Measurements from ENCODE around the genes KRT81, KRT79 and ZNF740.

DNA sequence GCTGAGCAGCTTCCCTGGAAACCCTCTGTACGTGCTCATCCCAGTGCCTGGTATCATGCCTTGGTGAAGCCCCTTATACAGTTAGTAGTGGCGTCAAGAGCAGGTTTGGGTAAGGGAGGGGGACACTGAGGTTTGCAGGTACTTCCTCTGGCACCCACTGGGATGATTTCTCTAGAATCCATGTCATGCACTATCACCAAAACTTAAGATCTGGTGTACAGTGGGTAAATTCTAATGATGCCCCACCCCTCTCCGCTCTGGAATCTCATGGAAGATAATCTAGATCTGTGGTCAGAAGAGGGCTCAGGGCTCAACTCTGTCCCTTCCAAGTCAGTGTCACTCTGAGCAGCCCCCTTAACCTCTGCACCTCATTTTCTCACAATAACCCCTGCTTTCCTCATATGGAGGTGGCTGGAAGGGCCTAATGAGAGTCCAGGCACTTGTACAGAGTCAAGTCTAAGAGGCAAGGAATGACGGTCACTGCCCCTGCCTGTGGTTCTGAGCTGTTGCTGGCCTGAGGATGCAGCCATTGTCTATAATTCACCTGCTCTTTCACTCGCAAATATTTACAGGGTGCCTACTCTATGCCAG is 19.9 kb upstream of the KRT86 start:
- PRO-cap: no peak
- RAMPAGE, long total RNA, 4 experiments: no peak in any of the 4 experiments

- PRO-cap: no peak
- RAMPAGE, long total RNA, 4 experiments: no peak in any of the 4 experiments
These were observed at the start of gene KRT81 for GRCh38 chr12:52291247-52291749. Gene KRT81 (minus strand): TSS chr12:52291534.

DNA sequence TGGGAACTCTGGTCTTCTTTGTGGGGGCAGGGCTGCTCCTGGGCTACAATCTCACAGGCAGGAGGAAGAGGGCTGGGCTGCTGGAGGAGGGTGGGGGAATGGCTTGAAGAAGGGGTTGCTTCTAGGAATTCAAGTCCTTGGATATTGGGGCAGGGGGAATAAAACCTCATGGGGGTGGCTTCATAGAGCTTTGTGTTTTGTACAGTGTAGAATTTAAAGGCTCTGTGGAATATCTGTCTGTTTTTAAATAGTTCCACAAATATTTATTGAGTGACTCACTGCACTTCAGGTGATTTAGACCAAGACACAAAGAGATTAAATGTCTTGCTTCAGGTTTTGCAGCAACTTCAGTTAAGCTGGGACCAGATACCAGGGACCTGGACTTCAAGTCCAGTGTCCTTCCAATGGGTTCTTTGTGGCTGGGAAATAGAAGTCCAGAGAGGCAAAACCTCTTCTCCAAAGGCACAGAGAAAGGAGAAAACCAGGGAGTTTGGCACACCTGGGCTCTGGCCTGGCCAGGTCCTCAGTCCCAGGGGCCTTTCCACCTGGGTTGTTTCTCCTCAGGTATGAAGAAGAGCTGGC is 21.6 kb downstream of the KRT85 start:
- PRO-cap: no peak
- RAMPAGE, long total RNA, 4 experiments: no peak in any of the 4 experiments

GRCh38 chr12:52515423-52516006 is 4.7 kb downstream of the KRT5 start:
- PRO-cap: bidirectional peak, plus-strand start at chr12:52515792, minus-strand start at chr12:52515661; bidirectional peak, plus-strand start at chr12:52515919, minus-strand start at chr12:52515939
- RAMPAGE, long total RNA, 4 experiments: no peak in any of the 4 experiments

DNA sequence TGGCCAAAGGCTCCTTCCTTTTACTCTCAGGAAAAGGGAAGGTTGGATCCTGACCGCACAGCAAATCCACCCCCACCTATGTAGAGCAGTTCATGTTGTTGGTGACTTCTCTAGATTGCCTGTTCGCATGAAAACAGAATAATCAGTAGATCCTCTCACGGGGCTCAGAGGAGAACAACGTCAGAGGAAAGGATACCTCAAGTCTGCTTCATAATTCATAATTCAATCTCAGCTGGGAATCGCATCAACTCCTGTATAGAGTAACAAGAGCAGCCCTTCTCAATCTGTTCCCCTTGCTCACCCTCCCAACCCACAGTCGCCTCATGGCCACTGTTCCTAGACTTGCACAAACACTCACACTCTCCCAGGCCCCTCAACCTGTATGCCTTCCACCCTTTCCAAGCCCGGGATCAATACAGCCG is 11.2 kb upstream of the KRT73 start:
- PRO-cap: no peak
- RAMPAGE, long total RNA, 4 experiments: no peak in any of the 4 experiments

DNA sequence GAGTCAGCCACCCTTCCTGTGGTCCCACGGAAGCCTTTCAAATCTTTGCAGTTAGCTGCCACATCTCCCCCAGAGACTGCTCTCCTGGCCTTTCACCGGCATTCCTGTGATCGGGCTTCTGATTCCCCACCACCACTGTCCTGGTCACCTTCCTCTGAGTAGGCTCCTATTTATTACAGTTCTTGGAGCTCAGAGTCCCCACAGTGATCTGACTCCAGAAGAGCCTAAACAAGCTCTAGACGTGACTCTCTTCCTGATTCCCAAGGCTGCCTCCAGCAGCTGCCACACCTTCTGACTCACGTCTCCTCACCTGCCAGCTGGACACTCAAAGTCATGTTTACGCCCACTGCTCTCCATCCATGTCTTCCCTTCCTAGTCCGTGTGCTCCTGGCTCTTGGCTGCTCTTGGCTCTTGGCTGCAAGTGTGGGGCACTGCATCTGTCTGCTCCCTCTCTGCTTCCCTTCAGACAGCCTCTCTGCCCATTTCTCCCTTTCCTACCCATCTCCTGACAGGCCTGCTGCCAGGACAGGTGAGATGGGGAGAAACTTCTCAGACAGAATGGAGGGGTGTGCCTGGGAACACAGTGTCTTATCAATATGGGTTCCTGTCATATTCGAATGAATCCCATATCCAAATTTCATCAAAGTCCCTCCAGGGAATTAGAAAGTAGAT is 7.7 kb upstream of the KRT1 start:
- PRO-cap: unidirectional peak, minus-strand start at position 237 of the sequence
- RAMPAGE, long total RNA, 4 experiments: no peak in any of the 4 experiments

DNA sequence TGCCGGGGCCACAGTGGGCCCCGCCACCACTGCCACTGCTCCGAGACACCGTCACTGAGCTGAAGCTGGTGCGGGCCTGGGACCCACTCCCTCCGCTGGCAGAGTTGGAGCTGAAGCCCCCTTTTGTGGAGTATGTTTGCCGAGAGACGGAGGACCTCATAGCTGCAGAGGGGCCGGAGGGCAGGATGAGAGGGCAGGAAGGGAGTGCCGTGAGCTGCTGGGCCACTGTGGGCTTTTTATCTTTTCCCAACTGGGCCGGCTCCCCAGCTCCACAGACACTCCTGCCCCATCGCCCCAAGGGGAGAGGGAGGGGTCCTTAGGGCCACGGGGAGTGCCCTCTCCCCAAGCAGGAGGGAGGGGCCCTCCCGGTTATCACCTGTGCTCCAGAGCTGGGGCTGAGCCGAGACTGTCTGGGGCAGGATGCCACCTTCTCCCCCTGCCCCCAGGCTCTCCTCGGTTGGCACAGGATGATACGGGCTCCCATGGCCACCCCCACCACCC is at the start of gene KRT79:
Gene KRT79 (minus strand): TSS at position 211 of the 501 bp plus-strand sequence.
- PRO-cap: no peak
- RAMPAGE, long total RNA, 4 experiments: no peak in any of the 4 experiments

- PRO-cap: bidirectional peak, plus-strand start at chr12:52867937, minus-strand start at chr12:52867729
- RAMPAGE, long total RNA, 4 experiments: start-site peak on the minus strand in 3 of 4 experiments, at chr12:52867715-52867736 at its widest, 5 to 17 reads per replicate
These were observed 18.9 kb upstream of the KRT78 start for GRCh38 chr12:52867593-52868198.

DNA sequence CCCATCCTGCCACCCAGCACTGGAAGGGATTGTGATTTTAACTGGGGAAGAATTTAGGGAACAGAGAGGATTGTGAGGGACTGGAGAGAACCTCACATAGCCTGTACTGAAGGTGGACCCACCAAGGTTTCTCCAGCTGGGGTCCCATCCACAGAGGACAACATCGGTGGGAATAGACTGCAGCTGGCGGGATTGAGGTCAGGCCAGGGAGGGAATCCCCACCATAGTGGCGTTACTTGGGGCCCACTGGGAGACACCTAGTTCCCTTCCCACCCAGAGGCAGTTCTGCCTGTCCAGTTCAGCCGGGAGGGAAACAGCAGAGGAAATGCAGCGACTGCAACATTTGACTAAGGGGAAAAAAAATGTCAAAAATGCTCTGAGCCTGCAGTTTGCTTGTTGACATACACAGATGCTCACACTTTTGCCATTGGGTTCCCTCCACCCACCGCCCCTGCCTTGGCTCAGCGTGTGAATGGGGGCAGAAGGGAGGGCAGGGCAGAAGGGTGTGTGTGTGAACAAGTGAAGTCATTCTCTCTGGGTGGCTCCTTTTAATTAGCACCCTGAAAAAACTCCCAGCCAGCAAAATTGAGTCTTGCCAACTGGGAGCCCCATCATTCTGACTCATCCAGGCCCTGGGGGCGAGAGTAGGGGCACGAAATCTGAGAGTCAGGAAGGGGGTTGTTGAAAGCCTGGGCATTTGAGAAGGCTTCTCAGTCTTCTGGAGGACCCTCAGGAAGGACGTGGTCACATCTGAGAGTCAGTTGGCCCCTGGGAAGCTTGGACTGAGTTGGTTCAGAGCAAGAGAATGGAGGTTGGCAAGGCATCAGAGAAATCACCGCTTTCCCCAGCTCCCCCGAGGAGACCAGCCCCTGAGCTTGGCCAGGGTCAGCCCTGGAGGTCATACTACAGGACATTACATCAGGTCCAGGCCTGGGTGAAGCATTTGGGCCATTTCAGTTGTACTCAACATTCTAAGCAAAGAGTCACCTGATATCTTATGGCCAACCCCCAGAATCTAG is 22.5 kb upstream of the KRT78 start:
- PRO-cap: bidirectional peak, plus-strand start at position 528 of the sequence, minus-strand start at position 287 of the sequence
- RAMPAGE, long total RNA, 4 experiments: no peak in any of the 4 experiments

DNA sequence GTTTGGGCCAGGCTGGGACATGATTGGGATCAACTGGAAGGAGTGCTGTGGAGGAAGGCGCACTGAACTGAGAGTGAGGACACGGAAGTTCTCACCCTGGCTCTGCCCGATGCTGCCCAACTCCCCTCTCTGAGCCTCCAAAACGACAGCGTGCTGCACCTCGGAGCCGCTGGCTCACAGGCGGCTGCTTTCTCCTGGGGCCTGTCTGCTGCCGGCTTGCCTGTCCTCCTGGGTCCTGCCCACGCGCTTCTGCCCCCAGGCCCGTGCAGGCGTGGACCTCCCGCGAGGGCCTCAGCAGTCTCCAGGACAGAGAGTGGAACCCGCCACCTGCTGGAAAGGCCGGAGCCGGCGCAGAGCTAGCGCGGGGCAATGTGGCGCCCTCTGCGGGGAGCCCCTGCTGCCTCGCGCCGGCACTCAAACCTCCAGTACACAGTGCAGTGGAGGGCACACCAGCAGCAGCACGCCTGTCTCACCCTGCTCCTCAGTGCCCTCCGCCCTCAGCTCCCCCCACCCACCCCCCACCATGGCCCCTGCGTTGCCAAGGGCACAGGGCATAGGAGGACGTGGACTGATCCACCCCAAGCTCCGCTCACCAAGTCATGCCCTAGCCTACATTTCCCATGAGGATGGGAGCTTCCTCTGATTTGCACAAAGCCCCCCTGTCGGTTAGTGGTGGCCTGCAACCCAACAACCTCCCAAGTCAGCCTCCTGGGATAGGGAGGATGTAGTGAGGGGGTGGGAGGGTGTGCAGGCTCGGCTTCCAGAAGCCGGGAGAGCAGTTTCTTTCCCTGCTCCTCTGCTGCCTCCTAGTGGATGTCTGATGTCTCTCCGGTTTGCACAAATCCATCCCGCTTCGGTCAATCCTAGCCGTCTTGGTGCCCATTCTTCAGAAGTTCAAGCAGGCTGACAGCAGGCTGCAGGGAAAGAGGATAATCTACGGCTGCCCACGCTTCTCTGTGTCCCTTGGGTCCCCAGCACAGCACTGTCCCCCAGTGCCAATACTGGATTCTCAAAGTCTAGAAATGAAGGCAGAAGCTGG is 25.3 kb downstream of the KRT8 start:
- PRO-cap: bidirectional peak, plus-strand start at position 82 of the sequence, minus-strand start at position 75 of the sequence; bidirectional peak, plus-strand start at position 425 of the sequence, minus-strand start at position 251 of the sequence
- RAMPAGE, long total RNA, 4 experiments: no peak in any of the 4 experiments

GRCh38 chr12:52898672-52899042 is 6.2 kb downstream of the KRT8 start:
- PRO-cap: no peak
- RAMPAGE, long total RNA, 4 experiments: no peak in any of the 4 experiments

- PRO-cap: no peak
- RAMPAGE, long total RNA, 4 experiments: no peak in any of the 4 experiments
These were observed 2.2 kb upstream of the KRT8 start for GRCh38 chr12:52906982-52907647.

GRCh38 chr12:52946832-52947386 is 2.0 kb upstream of the KRT18 start:
- PRO-cap: no peak
- RAMPAGE, long total RNA, 4 experiments: no peak in any of the 4 experiments

DNA sequence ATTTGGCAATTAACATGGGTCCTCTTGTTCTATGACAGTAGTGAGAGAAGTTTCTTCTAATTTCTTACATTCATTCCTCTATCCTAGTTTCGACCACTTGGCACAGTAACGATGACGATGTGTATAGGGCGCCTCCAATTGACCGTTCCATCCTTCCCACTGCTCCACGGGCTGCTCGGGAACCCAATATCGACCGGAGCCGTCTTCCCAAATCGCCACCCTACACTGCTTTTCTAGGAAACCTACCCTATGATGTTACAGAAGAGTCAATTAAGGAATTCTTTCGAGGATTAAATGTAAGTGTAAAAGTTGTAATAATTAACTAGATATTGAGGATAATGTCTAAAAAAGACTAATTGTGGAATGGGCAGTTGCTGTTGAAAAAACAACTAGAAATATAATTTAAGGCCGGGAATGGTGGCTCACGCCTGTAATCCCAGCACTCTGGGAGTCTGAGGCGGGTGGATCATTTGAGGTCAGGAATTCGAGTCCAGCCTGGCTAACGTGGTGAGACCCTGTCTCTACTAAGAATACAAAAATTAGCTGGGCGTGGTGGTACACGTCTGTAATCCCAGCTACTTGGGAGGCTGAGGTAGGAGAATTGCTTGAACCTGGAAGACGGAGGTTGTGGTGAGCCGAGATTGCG is 12.6 kb downstream of the EIF4B start:
- PRO-cap: no peak
- RAMPAGE, long total RNA, 4 experiments: no peak in any of the 4 experiments

- PRO-cap: no peak
- RAMPAGE, long total RNA, 4 experiments: no peak in any of the 4 experiments
These were observed 11.7 kb upstream of the TNS2 start for GRCh38 chr12:53038125-53038573.

DNA sequence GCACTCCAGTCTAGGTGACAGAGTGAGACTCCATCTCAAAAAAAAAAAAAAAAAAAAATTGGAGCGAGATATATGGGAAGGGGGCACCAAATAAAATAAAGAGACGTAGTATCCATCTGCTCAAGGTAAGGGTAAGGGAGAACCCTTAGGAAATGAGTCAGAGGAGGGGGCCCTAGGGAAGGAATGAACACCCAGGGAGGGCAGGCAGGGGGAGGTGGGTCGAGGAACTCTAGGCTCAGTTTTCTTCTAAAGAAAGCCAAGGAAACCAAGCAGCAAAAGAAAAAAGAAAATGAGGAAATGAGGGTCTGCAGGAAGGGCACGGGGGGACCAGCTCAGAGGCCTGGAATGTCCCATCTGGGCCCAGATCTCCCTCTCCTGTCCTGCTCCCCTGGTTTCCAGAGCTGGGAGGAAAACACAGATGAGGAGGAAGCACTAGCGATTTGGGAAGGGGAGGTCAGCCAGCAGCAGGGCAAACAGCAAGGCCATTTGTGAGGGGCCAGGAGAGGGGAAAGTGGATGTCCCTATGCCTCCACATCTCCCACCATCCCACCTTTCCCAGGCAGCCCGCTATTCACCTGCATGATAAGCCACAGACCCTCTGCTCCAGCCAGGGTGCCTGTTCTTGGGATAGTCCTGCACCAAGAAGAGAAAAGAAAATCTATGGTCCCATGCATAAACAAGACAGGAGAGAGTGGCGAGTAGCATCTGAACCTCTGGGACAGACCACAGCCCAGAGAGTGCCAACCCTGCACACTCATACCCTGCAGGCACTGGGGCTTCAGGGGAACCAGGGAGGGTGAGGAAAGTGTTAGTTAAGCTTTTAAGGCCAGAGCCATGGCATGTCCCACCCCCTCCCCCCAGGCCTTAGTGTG is 11.9 kb downstream of the SPRYD3 start:
- PRO-cap: no peak
- RAMPAGE, long total RNA, 4 experiments: no peak in any of the 4 experiments

DNA sequence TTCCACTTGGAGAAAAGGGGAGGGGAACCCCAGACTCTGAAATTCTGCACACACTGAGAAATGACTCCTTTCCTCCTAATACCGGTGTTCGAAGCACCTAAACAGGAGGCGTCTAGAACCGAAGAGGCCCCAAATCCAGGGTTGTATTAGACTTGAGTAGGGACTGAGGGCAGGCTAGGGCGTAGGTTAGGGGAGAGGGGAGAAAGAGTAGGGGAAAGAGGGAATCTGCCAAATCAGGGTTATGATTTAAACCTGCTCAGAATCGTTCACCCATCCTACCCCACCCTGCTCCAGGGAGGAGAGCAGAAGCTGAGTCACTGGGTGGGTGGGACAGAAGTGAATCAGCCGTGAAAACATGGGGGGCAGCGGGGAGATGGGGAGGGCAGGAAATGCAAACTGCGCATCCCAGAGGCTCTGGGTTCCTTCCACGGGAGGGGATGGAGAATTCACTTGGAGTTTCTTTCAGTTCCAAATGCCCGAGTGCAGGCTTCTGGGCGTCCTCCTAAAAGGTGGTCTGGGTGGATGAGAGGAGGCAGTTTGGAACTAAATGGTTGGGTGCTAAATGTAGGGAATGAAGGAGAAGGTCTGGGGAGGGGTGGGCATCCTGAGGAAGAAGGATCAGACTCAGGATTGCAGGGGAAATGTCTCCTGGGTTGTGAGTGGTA is 1.1 kb downstream of the IGFBP6 start:
- PRO-cap: bidirectional peak, plus-strand start at position 317 of the sequence, minus-strand start at position 304 of the sequence
- RAMPAGE, long total RNA, 4 experiments: no peak in any of the 4 experiments

GRCh38 chr12:53153179-53153651 is 27.3 kb upstream of the ZNF740 start:
- PRO-cap: unidirectional peak, plus-strand start at chr12:53153257
- RAMPAGE, long total RNA, 4 experiments: no peak in any of the 4 experiments

GRCh38 chr12:53180397-53180961 is at the start of gene ZNF740:
Gene ZNF740 (plus strand): TSS chr12:53180722.
- PRO-cap: bidirectional peak, plus-strand start at chr12:53180750, minus-strand start at chr12:53180474
- RAMPAGE, long total RNA, 4 experiments: start-site peak on the plus strand in 4 of 4 experiments, at chr12:53180535-53180788 at its widest, 21 to 83 reads per replicate; start-site peak on the minus strand in 2 of 4 experiments, at chr12:53180602-53180650 at its widest, 16 to 20 reads per replicate

DNA sequence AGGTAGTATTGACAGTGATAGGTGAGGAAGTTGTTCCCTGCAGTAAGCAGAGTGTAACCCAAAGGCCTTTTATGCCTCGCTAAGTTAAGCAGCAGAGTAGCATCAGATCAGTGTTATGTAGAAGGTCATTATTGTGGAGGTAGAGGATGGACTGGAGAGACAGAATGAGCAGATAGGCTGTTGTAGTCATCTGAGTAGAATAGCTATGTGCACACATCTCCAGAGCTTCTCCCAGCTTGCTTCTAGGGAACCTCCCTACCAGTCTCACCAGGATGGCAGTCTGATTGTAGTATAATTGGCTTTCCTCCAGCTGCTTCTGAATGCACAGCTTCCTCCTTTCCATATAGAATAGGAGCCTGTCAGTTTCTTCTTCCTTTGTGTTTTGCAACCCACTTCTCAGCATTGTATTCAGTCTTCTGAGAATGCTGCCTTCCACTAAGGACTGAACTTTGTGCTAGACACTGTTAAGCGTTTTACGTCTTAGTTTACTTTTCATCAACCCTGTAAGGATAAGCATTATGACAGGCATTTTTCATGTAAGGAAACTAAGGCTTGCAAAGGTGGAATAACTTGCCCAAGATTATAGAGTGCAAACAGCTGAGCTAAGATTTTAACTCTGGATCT is 2.1 kb upstream of the CSAD start:
- PRO-cap: bidirectional peak, plus-strand start at position 261 of the sequence, minus-strand start at position 201 of the sequence
- RAMPAGE, long total RNA, 4 experiments: no peak in any of the 4 experiments